Cardiac ventricle fibroblast (primary cell): Measurements from ENCODE around the genes NOL4L and CDK5RAP1.

GRCh38 chr20:32289640-32290106 lies 12.2 kb downstream of the KIF3B start:
- RAMPAGE, long total RNA = no peak

DNA sequence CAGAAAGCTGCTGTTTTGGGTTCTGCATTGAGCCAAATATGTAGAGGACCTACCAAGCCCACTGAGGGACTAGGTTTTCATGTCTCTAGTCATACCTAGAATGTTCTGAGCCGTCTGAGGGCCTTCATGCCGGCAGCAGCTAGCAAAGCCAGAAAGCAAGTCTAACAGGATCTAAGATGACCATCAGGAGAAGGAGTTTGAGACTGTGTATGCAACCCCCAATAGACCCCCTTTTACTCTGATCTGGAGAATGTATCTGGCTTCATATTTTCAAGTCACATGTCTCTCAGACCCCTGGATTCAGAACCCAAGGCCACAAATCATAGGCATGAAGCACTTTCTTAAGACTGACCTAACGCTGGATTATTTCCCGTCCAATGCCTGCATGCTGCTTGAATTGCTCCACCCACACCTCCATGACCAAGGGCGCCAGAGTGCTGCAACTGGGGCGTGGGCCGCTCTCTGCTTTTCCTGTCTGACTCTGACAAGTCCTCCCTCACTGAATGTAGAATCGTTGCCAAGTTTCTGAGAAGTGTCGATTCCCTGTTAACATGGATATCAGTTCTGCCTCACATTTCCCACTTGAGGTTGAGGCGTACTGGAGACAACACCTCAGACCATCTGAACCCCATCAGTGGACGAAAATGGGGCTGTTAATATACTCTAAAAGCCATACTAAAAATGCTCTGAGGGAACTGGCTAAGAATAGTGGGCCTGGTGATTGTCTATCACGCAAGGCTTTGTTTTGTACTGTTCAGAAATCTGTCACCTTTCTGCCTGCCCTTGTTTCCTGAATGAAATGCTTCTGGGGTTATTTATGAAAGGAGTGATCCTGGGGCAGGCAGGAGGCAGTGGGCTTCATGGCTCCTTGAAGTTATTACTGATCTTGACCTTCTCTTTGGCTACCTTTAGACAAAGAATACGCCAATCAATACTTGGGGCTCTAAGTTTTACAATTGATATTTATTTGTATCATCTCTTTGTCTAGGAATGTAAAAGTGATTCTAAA lies 23.9 kb upstream of the ASXL1 start:
- RAMPAGE, long total RNA = no peak

DNA sequence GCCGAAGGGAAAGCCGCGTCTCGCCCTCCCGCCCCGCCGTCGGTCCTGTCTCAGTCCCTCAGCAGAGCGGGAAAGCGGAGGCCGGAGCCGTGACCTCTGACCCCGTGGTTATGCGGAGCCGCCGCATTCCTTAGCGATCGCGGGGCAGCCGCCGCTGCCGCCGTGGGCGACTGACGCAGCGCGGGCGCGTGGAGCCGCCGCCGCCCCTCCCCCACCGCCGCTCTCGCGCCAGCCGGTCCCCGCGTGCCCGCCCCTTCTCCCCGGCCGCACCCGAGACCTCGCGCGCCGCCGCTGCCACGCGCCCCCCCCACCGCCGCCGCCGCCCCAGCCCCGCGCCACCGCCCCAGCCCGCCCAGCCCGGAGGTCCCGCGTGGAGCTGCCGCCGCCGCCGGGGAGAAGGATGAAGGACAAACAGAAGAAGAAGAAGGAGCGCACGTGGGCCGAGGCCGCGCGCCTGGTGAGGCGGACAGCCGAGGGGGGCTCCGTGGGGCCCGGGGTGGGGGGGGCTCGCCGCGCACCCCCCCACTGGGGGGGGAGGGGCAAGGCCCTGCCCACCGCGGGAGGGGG lies 328 bp downstream of the ASXL1 start:
- RAMPAGE, long total RNA = no peak

GRCh38 chr20:32387223-32387851 lies 29.2 kb downstream of the ASXL1 start:
- RAMPAGE, long total RNA = no peak

DNA sequence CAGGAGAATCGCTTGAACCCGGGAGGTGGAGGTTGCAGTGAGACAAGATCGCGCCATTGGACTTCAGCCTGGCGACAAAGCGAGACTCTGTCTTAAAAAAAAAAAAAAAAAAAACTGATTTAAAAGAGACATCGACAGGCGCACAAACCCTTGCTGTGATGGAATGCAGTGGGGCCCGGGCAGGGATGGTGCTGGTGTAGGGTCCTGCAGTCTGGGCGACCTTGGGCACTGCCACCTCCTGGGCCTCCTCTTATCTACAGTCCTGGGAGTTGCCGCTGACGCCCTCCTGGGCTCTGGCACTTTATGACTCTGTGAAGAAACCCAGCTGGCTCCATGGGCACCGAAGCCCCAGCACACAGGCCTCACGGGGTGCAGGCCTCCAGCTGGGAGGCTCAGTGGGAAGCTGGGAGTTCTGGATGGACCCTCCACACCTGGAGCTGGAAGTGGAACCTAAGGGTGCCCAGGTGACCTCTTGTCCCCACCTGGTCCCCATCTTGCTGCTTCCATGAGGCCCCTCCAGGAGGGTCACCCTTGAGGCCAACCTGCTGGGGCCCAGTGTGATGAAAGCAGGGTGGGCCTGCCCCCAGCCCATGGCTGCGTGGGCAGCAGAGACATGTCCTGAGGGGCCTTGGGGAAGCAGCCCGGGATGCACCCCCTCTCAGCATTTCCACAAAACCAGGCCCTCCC lies 104.8 kb downstream of the ASXL1 start:
- RAMPAGE, long total RNA = no peak

DNA sequence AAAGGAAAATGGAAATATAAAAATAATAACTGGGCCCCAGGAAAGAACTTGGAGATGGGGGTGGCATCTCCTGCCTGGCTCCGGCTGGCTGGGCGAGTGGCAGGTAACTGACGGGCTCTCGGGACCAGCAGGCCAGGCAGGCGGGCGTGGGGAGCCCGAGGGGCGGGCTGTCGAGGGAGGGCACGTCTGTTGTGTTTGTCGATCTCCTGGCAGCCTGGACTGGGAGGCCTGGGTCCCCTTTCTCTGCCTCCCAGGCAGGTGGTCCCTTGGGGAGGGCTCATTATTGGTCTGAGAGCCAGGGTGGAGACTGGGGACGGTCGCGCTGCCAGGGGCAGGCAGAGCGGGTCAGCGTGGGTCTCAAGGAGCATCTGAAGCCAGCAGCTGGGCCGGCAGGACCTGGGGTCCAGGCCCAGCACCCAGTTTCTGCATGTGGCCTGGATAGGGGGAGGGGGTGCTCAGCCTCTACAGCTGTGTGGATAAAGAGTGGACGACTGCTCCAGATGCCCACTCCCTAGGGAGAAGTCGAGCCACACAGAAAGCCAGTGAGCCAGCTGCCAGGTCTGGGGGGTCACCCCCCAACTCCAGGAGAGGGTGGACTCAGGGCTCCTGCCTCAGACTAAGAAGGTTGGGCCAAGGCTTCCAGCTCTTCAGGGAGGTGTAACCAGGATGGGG lies 3.0 kb downstream of the NOL4L start:
- RAMPAGE, long total RNA = no peak

GRCh38 chr20:32584518-32585674 lies at the start of gene NOL4L:
TSS of gene NOL4L (minus strand) at chr20:32585333.
- RAMPAGE, long total RNA = no peak

GRCh38 chr20:32673053-32673911 lies 459 bp downstream of the C20orf203 start:
- RAMPAGE, long total RNA = no peak

- RAMPAGE, long total RNA = no peak
These were observed 5.6 kb downstream of the COMMD7 start for GRCh38 chr20:32737669-32737993.

DNA sequence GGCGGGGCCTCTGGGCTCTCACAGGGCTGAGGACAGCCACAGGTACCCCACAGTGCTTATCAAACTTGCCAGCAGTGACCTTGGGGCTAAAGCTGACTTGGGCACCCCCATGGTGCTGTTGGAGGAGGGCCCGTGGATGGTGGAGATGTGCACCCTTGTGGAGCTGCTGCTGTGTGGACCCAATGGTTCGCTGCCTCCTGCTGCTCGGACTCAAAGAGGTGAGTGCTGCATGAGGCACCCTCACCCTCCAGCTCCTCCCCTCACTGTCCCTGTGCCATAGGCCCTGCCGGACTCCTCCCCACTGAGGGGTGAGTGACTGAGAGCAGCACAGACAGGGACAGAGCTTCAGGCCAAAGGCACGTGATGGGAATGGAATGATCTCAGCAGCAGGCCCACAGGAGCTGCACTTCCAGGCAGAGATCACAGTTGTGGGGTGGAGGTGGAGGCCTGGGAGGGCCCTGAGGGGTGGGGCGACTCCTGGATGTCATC lies 28.0 kb downstream of the SUN5 start:
- RAMPAGE, long total RNA = no peak

- RAMPAGE, long total RNA = no peak
These were observed 20.0 kb downstream of the SUN5 start for GRCh38 chr20:32984247-32984689.

DNA sequence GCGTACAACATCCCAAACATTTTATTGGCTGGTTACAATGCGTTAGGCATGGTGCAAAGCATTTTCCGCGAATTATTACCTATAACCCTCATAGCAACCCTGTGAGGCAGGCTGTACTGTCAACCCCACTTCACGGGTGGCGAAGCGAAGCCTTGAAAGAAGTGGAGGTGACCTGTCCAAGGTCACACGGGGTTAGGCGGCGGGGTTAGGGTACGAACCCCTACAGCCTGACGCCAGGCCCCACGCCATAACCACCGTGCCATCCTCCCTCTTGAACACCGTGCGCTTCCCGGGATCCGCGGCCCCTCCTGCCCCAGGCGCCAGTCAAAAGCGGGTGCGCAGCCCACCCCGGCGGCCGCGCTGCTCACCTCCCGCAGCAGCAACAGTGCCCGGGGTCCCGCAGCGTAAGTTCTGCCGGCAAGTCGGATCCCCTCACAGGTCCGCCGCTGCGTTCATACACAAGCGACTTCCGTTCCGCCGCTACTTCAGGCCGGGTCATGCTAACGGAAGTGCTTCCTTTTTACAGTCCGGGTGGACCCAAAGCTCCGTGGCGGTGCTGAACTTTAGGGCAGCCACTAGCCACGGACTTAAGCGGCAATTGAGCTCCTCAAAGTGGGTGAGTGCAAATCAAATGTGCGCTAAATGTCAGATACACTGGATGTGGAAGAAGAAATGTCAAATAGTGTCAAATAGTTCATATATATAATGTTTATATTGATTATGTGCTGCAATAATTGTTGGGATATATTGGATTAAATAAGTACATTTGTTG lies at the start of gene CDK5RAP1:
Gene CDK5RAP1 (minus strand): TSS at position 460 of the 772 bp plus-strand sequence.
- RAMPAGE, long total RNA = no peak

DNA sequence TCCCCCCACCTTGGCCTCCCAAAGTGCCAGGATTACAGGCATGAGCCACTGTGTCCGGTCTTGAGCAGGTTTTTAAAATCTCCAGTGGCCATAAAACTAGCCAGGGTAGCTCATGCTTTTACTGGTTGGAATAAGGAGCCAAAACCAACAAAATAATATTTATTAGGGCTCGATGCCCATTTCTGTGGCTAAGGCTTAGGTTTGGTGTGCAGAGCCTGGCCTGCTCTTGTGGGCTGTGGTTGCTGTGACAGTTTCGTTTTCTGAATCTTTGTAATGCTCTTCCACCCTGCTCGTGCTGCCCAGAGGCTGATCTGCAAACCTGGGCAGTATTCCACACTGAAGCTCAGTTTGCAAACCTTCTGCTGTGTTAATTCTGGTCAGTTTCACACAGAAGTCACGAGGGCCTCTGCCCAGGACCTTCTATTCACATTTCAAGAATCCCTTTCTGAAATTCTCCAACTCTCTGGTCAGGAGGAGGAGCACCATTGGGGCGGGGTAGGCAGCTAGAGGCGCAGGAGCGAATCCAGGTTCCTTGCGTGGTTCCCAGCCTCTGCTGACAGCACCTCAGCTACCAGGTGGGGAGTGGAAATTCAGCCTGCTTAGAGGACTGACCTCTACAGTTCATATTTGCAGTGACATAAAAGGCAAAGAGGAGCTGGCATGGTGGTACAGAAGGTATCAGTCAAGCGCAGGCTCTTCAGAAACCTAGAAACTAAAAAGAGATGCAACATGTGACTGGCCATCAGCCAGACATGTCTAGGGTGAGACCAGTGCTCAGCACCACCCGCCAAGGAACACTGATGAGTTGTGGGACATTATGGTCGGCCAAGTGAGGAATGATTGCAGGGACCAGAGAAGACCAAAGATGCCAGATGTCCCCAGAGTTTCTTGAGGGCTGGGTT lies 14.4 kb upstream of the C20orf144 start:
- RAMPAGE, long total RNA = no peak

DNA sequence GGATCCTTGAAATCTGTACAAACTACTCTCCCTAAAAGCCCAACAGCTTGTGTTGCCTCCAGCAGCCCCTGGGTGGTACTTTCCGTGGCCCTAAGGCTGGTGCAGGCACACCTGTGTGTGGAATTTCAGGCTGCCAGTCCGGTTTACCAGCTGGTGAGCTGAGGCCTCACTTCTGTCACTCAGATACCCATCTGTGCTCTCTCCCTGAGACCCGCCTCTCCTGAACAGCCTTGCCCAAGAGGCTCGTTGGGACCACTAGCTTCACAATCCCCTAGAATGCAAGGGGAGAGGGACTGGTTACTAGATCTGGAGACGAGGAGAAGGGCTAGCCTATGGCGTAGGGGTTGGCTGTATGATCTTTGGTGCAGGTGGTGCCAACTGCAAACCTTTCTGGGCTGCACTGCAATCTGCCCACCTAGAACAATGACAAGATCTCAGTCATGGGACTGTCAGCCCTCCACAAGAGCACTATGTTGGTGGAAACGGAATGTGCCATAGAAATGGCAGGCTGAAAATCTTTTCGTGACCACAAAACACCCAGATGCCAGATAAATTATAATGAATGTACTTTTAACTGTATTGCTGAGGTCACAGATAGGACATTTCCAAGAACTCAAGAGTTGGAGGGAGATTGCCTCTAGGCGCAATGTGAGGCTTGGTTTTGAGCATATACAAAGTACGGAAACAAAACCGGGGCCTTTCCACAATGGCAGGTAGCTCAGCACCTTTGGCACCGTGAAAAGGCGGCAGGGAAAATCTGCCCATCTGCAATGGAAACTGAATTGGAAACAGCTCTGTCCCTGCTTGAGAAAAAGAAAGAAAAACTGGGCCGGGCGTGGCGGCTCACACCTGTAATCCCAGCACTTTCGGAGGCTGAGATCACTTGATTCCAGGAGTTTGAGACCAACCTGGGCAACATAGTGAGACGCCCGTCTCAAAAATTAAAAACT lies 10.8 kb upstream of the C20orf144 start:
- RAMPAGE, long total RNA = no peak

DNA sequence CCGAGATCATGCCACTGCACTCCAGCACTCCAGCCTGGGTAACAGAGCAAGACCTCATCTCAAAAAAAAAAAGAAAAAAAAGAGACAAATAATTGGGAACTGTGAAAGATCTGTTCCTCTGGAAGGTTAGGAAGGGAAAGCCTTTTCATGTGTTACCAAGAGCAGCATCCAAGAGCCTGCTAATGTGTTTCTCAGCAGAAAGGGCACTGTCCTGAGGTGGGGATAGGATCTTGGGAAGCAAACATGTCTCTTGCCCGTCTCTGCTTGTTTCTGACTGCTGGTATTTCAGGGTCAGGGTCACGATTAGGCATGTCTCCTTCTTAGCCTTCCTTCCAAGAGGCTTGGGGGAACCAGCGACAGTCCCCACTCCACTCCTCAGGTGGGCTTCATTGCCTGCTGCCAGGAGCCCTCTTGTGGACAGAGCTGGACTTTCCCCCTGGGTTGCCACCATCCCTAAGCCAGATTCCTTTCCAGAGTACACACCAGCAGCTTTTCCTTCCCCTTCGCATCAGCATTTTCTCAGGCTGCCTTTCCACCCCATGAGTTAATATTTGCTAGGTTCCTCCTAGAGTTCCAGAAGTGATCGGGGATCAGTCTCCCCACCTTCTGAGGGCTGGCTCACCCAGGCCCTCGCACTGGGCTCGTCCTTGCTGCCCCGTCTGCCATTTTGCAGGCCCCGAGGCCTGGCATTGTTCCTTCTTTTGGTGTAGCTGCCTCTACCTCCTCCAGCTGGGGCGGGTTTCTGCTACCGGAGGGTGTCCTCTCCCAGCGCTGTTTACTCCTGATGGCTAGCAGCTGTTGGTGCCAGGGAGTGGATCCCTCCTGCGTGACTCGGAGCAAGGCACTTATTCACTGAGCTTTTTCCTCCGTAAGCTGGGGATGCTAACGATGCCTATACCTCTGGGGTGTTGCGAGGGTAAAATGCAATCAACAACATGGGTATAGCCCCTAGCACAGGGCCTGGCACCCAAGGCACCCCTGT lies 8.8 kb upstream of the C20orf144 start:
- RAMPAGE, long total RNA = no peak

- RAMPAGE, long total RNA = no peak
These were observed 653 bp upstream of the NECAB3 start for GRCh38 chr20:33674665-33675497.

- RAMPAGE, long total RNA = no peak
These were observed 1.3 kb upstream of the NECAB3 start for GRCh38 chr20:33675498-33676038.

DNA sequence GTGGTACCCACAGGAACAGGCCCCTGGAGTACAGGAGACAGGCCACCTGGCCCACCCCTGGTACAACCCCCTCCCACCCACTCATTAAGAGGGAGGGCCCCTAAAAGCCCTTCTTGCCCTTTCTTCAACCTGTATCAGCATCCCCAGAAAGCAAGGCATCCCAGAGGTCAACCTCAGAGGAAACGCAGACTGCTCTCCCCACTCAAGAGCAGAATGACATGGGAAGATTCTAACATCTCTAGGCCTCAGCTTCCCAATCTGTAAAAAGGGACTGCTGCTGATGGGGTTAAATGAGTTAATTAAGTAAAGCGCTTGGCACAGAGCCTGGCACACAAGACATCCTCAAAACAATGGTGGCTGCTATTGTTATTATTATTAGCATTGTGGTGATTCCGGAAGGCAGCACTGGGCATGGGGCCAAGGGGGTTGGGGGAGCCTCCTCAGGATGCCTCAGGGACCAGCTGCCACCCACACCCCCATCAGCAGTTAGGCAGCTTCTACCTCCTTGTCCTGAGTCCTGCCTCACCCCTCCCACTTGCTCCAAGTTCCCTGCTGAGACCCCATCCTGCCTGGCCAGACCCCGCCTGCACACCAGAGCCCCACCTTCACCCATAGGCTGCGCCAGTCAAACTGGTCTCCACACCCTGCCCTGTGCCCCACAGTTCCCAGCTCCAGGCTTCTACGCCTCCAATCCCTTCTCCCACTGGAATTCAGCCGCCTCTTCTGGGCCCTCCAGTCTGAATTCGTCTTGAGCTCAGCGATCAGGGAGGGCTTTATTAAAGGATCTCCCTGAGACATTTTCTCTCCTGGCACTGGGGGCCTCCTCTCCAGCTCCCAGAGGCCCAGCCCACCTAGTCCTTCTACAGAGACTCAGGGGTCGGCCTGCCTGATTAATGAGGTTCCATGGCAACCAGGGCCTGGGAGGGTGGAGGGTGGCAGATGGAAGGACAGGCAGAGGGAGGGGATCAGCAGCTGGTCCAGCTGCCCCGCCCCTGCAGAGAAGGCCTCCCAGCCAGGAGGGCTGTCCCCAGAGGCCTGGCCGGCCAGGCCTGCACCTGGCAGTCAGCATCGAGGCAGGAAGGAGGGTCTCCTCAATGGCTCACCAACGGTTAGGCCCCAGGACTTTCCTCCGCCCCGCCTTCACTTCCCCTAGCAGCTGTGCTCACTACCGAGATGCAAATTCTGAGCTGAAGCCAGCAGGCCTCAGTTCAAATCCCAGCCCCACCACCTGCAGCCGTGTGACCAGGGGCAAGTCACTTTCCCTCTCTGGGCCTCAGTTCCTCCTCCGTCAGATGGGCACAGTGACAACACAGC lies 1.4 kb downstream of the E2F1 start:
- RAMPAGE, long total RNA = no peak

DNA sequence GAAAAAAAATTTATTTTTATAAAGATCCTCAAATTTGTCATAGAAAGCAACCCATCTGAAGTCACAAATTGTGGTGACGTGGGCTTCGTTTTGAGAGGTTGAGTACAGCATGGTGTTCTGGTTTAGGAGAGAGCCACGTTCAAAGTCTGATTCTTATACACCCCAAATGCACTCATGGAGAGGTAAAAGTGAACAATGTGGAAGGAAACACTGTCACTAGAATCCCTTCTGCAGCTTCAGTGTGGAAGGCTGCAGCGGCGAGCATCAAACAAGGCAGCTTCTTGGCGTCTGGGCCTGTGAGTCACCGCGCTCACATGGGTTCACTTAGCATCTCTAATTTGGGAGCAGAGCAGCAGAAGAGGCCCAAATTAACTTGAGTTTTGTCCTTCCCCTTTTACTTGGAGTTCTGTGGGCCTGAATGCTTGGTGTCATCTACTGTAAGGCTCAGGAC lies 10.9 kb upstream of the E2F1 start:
- RAMPAGE, long total RNA = no peak

GRCh38 chr20:33702967-33703341 lies 16.8 kb upstream of the E2F1 start:
- RAMPAGE, long total RNA = no peak